SK-N-MC (cell line): ENCODE results near the gene ARSH.

DNA sequence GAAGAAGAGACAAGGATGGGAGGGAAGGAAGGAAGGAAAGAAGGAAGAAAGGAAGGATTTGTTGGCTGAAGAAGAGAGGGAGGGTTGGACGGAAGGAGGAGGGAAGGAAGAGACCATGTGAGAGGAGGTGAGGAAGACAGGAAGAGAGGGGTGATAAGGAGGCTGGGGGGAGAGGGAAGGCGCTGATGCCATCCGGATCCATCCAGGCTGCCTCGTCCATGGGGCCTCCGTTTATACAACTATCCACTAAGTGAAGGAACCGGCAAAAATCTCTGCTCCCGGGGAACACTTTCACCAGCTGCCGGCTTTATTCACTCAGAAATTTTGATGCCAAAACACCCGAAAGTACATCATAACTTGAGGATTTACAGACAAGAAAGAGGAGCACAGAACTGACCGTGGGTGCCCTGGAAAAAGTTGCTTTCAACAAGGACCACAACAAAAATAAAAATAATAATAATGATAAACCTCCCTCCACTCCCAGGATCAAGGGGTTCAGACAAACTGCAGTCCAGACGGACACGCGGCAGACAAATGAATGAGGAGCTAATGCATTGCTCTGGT is 14.8 kb downstream of the DHRSX start:
- RRBS: 88% methylated on average over 4 of the region's 13 CpGs

GRCh38 chrX:2549688-2550295 is 49.0 kb upstream of the DHRSX start:
- RRBS: no CpG with 5 or more reads among the region's 10 CpGs

DNA sequence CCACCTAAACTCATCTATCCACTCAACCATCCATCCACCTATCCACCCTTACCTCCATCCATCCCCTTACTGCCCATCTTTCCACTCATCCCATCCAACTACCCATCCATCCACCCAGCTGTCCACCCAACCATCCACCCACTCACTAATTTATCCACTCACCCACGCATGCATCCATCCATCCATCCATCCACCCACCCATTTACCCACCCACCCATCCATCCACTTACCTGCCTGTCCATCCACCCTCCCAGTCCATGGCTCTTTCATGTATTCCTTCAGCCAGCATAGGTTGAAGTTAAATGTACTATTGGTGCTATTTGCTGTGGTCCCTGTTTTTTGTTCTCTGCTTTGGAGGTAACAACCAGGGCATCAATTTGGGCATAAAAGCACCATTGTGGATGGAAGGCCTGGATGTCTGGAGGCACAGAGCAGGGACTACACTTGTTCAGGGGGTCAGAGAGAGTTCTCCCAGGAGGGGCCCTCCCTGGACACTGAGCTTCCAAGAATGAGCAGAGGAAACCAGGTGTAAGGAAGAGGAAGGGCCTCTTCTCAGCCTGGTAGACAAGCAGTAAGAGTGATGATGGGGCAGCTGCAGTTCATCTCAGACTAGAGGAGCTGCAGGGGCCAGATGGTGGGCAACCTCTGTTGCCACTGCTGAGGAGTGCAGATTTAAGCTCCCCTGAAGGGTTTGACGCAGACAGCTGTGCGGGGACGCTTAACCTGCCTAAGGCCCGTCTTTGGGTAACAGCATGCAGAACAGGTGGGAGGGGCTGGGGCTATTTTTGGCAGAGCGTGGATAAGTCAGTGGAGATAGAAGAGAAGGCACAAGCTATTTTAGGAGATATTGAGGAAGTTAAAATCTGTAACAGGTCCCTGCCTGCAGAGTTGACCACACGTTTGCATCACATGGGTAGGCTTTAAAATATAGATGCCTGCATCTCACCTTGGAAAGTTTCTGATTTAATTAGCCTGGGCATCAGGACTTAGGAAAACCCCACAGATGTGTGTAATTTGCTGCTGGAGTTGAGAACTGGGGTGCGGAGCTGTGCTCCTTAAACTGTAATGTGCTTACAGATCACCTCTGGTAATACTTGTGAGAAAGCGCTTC is 10.3 kb downstream of the CD99 start:
- RRBS: no CpG with 5 or more reads among the region's 9 CpGs

- RRBS: no CpG with 5 or more reads among the region's 12 CpGs
These were observed 8.2 kb upstream of the XG start for GRCh38 chrX:2743615-2744007.

DNA sequence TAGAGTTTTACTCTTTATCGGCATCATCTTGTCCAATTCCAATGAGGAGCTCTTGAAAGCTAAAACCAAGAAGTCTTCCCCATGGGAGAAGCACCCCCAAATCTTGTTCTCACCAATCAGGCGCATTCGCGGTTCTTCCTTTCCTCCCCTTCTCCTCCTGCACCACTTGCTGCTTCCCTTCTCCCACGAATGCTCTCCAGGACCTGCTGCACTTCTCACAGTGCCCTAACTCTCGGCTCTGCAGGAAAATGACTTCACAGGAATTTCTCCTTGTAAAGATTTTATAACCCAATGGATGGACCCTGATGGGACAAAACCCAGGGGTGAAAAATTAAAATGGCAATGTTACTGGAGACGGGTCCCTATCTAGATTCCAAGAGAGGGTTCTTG is 39.0 kb downstream of the ARSD start:
- RRBS: no CpG with 5 or more reads among the region's 7 CpGs

DNA sequence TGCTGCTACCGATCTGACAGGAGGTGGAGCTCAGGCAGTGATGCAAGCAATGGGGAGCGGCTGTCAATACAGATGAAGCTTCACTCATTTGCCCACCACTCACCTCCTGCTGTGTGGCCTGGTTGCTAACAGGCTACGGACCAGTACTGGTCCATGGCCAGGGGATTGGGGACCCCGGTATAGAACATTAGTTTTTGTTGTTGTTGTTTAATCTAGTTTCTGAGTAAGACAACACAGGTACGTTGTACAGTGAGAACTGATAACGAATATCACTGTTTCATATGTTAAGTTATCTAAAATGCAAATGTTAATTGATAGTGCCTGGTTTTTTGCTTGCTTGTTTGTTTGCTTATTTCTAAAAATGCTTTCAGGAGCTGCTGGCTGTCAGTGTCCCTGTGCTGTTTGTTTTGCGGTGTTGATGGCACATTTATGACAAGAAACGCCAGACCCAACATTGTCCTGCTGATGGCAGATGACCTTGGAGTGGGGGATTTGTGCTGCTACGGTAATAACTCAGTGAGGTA is at the start of gene ARSH:
TSS of gene ARSH (plus strand) at position 363 of the 524 bp plus-strand sequence.
- RRBS: no CpG with 5 or more reads among the region's 9 CpGs

DNA sequence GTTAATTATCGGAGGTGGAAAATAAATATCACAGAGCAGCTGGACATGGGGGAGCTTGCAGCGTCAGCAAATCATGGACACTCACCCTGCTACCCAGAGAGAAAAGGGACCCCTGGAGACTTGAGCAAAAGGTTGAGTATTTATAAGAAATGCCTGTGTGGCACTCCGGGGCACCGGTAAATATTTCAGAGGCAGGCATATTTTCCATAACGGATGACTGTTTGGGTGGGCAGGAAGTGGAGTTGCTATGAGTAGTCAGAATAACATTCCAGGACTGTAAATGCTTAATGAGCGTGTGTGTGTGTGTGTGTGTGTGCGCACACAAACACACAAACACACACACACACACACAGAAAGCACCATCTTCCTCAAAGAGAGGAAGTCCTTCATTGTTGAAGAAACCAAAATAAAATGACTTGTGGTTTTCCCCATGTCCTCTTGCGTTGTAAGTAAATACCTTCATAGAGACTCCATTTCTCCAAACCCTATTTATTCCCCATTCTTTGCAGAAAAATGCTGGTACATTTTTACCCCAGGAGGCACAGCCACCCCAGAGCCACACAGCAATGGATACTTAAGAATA is 74.6 kb downstream of the MXRA5 start:
- RRBS: no CpG with 5 or more reads among the region's 8 CpGs

- RRBS: no CpG with 5 or more reads among the region's 14 CpGs
These were observed 43.7 kb downstream of the PRKX start for GRCh38 chrX:3669545-3670338.

- RRBS: 63% methylated on average over 12 of the region's 45 CpGs
These were observed 102.8 kb upstream of the PRKX start for GRCh38 chrX:3815991-3816971.

- RRBS: no CpG with 5 or more reads among the region's 58 CpGs
These were observed 129.8 kb upstream of the PRKX start for GRCh38 chrX:3843192-3843635.

GRCh38 chrX:4484125-4484762 is 770.8 kb upstream of the PRKX start:
- RRBS: no CpG with 5 or more reads among the region's 5 CpGs

DNA sequence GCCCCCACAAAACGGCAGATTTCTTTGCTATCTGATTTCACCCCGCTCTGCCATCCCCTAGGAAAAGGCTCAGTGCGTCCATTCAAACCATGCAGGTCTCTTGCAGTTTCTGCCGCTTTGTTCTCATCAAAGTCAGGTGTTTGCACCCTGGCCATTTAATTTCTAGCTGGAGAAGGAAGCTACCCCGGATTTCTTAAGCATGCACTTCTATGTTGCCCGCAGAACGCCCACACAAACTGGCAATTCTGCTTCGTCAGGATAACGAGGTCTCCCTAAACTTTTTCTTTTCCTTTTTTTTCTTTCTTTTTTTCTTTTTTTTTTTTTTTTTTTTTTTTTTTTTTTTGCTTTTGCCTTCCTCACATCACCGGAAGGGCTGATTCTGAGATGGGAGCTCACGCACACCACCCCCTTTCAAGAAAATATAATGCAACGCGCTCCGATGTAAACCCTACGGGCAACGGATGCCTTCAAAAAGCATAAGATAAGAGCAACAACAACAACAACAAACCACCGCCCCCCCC is 3.2 kb downstream of the NLGN4X start:
- RRBS: no CpG with 5 or more reads among the region's 17 CpGs

DNA sequence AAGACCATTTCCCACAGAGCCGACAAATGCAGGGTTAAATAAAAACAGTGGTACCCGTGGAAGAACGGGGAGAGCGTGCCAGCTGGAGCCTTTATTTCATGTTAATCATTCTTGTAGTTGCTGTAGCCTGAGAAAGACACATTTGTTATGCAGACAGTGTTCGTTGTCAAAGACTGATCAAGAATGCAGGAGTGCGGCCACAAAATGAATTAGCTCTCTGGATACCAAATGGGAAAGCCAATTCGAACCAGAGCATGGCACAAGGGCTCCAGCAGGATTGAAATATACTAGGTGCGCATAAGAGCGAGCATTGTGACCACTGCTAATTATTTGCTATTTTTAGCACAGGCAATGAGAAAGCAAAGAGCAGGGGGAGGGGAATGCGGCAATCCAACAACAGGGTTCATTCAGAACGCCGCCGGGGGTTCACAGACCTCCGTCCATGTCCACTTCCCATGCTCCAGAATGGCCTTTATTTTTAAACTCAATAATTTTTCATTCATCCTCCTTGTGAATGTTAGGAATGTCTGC is 243.9 kb upstream of the VCX3A start:
- RRBS: no CpG with 5 or more reads among the region's 14 CpGs

- RRBS: no CpG with 5 or more reads among the region's 3 CpGs
These were observed 105.7 kb upstream of the STS start for GRCh38 chrX:7041797-7042185.

DNA sequence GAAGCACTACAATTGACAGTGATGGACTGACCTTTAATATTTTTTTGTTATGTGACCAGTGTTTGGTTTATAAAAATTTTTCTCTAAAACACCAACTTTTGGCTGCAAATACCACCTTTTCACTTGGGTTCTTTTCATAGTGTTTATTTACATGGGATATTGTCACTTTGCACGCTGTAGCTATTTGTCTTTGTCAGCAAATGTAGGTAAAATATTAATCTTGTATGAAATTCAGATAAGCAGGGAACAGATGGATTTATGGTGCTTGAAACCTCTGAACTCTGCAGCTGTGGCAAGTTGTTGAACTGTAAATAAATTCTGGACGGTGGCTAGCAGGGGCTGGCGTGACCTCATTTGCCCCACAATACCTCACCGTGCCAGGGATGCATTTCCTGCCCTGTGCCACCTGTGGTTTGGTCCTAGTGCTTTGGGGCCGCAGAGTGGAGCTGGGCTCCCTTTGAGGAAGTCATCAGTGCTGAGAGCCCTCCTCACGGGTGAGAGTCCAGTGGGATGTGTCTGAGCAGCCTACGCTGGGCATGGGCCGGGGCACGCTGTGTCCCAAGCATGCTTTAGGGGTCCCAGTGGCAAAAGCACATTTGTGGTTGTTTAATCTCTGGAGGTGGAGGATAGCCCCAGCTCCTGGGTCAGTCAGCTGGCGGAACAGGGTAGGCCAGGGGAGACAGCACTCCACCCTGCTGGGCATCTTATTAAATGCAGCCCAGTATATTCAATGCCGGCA is 108.6 kb downstream of the TBL1X start:
- RRBS: no CpG with 5 or more reads among the region's 11 CpGs

GRCh38 chrX:9661546-9662545 is 103.8 kb downstream of the GPR143 start:
- RRBS: no CpG with 5 or more reads among the region's 16 CpGs

DNA sequence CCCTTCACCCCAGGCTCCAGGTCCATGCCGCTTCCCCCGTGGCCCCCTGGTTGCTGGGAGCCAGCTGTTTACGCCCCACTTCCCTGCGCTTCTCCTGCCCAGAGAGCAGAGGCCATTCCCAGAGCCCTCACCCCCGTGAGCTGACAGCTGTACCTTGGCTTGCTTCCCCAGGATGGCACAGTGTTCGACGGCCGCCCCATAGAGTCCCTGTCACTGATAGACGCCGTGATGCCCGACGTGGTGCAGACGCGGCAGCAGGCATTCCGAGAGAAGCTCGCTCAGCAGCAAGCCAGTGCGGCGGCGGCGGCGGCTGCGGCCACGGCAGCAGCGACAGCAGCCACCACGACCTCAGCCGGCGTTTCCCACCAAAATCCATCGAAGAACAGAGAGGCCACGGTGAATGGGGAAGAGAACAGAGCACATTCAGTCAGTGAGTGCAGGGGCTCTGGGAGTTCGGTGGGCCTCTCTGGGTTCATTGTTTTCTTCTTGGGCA is 77.8 kb downstream of the GPR143 start:
- RRBS: no CpG with 5 or more reads among the region's 30 CpGs

GRCh38 chrX:9785174-9786181 is 751 bp upstream of the SHROOM2 start:
- RRBS: 17% methylated on average over 56 of the region's 98 CpGs

GRCh38 chrX:10017647-10018398 is 50.7 kb downstream of the CLDN34 start:
- RRBS: no CpG with 5 or more reads among the region's 11 CpGs

- RRBS: no CpG with 5 or more reads among the region's 8 CpGs
These were observed 89.6 kb upstream of the CLCN4 start for GRCh38 chrX:10067075-10067651.